Zone of skin (tissue), 1 donor: ENCODE results near the gene FKBP8.

DNA sequence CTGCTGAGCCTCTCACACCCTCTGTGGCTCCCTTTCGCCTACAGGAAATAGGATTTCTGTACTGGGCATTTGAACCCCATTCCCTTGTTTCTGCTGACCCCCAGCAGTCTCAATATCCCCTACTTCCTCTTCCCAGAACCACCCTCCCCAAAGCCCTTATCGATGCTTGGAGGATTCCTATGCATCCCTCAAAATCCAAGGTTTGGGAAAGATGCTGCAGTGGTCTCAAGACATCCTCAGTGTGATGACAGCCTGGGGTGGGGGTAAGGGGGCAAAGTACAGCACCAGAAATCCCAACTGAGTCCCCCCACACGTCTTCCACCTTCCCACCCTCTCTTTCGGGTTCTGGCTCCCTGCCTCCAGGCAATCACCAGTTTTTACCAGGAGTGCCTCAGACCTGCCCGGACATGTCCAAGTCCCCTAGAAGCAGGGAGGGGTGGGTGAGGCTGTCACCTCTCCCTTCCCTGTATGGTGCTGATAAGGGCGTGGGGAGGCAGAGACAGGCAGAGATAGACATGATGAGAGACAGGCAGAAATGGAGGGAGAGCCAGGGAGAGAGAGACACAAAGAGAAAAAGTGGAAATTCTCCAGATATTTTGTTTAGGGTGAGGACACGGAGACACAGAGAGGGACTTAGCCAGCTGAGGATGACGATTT, 12.3 kb upstream of the GDF15 start:
- RRBS = no CpG with 5 or more reads among the region's 8 CpGs

- RRBS = under 1% methylated on average over 22 of the region's 82 CpGs
Observed at GRCh38 chr19:18417272-18418464, 1.5 kb upstream of the SSBP4 start.

DNA sequence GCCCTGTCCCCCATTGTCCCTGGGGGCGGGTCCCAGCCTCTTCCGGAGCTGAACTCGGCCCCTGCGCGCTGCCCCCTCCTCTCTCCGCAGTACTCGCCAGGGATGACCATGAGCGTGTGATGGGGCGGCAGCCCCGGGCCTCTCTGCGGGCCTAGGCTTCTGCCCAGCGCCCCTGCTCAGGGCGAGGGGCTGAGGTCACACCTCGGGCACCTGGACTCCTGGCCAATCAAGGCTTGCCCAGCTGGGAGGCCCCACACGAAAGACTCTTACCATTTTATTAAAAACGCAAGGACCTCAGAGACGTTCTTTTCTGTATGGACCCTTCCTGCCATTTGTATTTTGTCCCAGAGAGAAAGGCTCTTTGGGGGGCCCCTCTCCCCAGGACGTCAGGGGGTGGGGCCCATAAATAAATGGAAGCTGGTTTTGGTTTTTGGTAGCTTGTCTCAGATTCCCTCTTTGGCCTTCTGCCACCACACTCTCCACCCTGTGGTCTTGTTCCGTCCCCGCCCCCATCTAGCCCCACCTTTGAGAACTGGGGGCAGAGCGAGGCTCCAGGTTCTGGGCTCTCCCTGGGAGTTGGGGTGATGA, 3.7 kb downstream of the ISYNA1 start:
- RRBS = 8% methylated on average over 5 of the region's 21 CpGs

GRCh38 chr19:18456259-18457002, 18.5 kb upstream of the ISYNA1 start:
- RRBS = no CpG with 5 or more reads among the region's 10 CpGs

DNA sequence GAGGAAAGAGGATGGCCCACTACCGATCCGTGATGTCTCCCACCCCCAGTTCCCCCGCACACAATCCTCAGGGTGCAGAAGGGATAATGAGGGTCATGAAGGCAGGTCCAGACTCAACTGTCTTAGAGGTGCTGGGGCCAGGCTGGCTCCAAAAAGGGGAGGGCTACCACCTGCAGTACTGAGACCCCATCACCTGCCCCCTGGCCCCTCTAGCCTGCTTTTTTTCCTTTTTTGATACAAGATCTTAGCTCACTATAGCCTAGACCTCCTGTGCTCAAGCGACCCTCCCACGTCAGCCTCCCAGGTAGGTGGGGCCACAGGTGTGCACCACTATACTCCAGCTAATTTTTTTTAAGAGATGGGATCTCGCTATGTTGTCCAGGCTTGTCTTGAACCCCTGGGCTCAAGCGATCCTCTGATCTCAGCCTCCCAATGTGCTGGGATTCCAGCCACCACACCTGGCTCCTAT, 20.6 kb upstream of the ISYNA1 start:
- RRBS = no CpG with 5 or more reads among the region's 7 CpGs

GRCh38 chr19:18469648-18469940, 31.7 kb upstream of the ISYNA1 start:
- RRBS = no CpG with 5 or more reads among the region's 10 CpGs

GRCh38 chr19:18492797-18493294, 29.0 kb downstream of the ELL start:
- RRBS = no CpG with 5 or more reads among the region's 6 CpGs

- RRBS = no CpG with 5 or more reads among the region's 14 CpGs
Observed at GRCh38 chr19:18512768-18513375, 9.0 kb downstream of the ELL start.

- RRBS = 82% methylated on average over 6 of the region's 18 CpGs
Observed at GRCh38 chr19:18541434-18542189, 1.8 kb downstream of the FKBP8 start.

DNA sequence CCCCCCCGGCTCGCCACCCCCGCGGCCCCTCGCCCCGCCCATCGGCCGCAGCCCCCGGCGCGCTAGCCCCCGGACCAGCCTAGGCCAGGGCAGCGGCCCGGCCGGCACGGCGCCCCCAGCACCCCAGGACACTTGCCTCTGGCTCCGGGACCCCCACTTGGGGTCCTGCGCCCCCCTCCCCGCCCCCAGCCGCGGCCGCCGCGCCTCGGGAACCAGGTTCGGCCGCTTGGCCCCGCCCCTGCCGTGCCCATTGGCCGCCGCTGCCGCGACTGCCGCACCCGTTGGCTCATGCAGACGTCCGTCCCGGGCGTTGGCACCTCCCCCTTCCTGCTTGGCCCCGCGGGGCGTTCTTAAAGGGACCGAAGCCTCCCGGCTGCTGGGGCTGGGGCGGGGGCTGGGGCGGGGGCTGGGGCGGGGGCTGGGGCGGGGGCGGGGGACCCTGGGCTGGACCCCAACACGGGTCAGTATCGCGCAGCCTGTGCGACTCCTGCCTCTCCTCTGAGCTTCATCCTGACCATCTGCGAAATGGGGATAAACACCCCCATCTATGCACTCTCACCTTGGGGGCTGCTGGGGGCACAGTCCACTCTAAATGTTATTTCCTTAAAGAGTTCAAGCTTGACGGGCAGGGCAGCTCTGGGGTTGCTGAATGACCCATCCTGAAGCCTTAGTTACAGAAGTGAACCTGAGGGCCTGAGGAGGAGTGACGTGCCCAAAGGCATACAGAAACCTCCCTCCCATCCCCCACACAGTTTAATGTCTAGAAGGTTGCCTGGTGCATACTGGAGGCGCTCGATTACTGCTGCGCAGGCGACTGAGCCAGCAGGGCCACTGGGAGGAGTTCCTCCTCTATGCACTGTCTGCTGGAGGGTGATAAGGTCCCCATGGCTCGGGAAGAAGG, at the start of gene FKBP8:
Gene FKBP8 (minus strand): TSS at position 224 of the 901 bp plus-strand sequence.
- RRBS = 2% methylated on average over 20 of the region's 62 CpGs

GRCh38 chr19:18576538-18577471, 5.1 kb downstream of the UBA52 start:
- RRBS = no CpG with 5 or more reads among the region's 19 CpGs

DNA sequence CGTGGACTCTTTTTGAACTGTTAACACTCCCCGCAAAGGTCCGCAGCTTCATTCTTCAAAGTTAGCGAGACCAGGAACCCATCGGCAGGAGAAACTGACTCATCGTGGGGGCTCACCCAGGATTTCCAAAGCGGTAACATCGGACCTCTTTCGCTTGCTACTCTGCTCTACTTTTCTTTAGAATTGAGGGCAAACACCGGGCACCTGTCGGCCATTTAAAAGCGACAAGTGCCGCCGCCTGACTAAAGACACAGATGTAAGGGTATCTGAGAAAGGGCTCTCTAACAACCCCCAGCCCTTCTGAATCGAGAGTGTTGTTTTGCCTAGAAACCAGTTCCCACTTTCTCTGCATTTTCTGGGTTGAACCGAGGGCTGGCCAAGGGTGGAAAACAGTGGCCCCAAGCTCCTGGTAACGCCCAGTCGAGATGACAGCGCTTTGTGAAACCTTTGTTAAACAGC, 5.8 kb downstream of the UBA52 start:
- RRBS = no CpG with 5 or more reads among the region's 19 CpGs

GRCh38 chr19:18596591-18597057, 8.0 kb downstream of the REX1BD start:
- RRBS = 80% methylated on average over 5 of the region's 29 CpGs

DNA sequence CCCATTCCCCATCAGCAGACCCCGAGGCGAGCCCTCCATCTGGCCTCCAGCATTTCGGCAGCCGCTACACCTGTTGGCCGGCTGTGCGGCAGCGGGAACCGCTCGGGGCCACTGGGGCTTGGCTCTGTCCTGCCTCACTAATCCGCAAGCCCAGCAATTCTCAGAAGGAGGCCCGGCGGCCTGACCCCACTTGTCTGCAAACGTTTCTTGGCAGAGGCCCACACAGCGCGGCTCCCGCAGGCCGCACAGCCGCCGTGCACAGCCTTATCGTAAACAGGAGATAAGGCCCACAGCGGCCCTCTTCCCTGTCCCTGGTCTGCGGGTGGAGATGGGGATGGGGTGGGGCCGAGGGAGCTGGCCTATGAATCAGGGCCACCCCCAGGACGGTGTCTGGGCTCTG, 47.9 kb downstream of the COMP start:
- RRBS = 3% methylated on average over 7 of the region's 24 CpGs

GRCh38 chr19:18849967-18850395, 18.2 kb downstream of the UPF1 start:
- RRBS = no CpG with 5 or more reads among the region's 14 CpGs

GRCh38 chr19:18939860-18940689, 942 bp downstream of the HOMER3 start:
- RRBS = 2% methylated on average over 26 of the region's 41 CpGs

DNA sequence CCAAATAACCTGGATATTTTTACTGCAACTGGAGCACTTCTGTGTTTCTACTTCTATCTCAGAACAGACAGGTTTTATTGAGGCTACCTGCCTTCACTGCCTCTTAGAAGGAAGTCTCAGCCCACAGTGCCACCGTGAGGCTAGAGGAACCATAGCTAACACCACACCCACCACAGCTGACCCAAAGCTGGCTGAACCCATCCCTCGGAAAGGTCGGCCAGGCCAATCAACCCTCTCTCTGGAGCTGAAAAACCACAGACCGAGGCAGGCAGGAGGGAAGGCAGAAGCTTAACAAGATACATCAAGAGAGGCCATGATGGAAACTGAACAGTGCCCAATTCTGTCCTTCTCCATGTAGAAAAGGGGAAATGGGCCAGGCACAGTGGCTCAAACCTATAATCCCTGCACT, 6.7 kb downstream of the SUGP2 start:
- RRBS = no CpG with 5 or more reads among the region's 4 CpGs

- RRBS = 89% methylated on average over 4 of the region's 19 CpGs
Observed at GRCh38 chr19:19296893-19297718, 23.2 kb downstream of the SUGP1 start.

DNA sequence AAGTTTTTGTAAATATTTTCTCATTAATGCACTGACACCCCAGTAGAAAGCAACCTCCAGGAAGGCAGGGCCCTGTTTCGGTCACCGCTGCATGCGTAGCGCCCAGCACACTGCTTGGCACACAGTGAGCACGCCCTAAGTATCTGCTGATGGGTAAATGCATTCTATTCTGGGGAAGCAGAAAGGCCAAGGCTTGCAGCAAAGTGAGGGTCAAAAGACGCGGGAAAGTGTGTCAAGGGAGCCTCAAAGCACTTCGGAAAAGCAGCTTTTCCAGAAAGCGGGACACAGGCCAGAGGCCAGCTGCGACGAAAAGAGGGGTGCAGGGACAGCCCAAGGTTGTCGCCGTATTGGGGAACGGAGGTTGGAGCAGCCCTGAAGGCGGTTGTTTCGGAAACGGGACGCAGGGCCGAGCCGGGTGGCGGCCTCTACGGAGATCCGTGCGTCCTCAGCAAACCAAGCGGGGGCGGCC, 457 bp downstream of the SUGP1 start:
- RRBS = 0% methylated on average over 5 of the region's 26 CpGs

DNA sequence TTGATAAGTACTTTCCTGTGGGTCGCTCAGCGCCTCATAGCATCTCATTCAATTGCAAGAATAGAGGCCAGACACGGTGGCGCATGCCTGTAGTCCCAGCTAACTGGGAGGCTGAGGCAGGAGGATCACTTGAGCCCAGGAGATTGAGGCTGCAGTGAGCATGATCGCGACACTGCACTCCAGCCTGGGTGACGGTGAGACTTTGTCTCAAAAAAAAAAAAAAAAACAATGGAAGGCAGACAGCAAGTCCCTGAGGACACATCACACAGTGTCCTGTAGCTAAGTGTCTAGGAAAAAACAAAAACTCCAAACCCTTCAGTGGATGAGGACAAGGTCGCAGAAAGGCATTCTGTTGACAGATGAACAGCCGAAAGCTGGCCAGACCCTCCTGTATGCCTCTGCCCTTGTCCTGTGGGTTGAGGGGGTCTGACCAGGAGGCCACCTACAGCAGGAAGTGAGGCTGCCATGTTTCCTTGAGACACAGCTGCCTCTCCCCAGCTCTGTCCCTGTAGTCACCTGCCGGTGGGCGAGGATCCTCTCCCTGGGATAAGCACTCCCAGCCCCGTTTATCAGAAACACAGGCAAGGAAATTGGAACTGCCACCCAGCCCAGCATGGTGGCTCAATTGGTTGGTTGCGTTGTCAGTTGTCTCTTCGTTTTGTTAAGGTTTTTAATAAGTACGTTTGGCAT, 37.4 kb downstream of the MAU2 start:
- RRBS = no CpG with 5 or more reads among the region's 15 CpGs